Right common carotid artery plus branches (tissue), 1 donor: ENCODE measurements around a stretch of chr17.

GRCh38 chr17:81419080-81420172 lies 24.2 kb downstream of the BAHCC1 start:
- PRO-cap: bidirectional peak, plus-strand start at chr17:81419694, minus-strand start at chr17:81419395

- PRO-cap: no peak
Measured at GRCh38 chr17:81421000-81421614, 25.9 kb downstream of the BAHCC1 start.

DNA sequence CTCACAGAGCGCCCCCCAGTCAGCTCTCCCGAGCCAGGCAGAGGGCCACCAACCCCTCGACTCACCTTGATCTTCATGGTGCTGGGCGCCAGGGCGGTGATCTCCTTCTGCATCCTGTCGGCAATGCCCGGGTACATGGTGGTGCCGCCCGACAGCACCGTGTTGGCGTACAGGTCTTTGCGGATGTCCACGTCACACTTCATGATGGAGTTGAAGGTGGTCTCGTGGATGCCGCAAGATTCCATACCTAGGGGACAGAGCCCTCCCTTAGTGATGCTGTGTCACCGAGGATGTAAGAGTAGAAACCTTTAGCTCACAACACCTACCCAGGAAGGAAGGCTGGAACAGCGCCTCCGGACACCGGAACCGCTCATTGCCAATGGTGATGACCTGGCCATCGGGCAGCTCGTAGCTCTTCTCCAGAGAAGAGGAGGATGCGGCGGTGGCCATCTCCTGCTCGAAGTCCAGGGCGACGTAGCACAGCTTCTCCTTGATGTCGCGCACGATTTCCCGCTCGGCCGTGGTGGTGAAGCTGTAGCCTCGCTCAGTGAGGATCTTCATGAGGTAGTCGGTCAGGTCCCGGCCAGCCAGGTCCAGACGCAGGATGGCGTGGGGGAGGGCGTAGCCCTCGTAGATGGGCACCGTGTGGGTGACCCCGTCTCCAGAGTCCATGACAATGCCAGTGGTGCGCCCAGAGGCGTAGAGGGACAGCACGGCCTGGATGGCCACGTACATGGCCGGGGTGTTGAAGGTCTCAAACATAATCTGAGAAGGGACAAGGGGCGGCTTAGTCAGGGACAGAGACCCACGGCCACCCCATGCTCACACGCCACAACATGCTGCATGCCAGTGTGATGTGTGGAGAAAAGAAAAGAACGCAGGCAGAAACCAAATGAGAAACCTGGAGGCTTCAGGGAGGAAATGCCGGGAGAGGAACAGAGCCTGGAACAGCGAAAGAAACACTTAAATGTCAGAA lies 1.4 kb downstream of the ACTG1 start:
- PRO-cap: no peak

DNA sequence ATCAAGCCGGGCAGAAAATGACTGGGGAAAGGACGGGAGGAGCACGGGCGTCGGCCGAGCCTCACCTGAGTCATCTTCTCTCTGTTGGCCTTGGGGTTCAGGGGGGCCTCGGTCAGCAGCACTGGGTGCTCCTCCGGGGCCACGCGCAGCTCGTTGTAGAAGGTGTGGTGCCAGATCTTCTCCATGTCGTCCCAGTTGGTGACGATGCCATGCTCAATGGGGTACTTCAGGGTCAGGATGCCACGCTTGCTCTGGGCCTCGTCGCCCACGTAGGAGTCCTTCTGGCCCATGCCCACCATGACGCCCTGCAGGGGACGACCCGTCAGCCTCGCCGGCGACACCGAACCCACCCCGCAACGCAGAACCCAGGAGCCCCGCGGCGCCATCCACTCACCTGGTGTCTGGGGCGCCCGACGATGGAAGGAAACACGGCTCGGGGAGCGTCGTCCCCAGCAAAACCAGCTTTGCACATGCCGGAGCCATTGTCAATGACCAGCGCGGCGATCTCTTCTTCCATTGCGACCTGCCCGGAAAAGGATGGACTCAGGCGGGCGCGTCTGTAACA lies 679 bp downstream of the ACTG1 start:
- PRO-cap: no peak

- PRO-cap: no peak
Measured at GRCh38 chr17:81550889-81551338, 1.2 kb downstream of the FAAP100 start.

DNA sequence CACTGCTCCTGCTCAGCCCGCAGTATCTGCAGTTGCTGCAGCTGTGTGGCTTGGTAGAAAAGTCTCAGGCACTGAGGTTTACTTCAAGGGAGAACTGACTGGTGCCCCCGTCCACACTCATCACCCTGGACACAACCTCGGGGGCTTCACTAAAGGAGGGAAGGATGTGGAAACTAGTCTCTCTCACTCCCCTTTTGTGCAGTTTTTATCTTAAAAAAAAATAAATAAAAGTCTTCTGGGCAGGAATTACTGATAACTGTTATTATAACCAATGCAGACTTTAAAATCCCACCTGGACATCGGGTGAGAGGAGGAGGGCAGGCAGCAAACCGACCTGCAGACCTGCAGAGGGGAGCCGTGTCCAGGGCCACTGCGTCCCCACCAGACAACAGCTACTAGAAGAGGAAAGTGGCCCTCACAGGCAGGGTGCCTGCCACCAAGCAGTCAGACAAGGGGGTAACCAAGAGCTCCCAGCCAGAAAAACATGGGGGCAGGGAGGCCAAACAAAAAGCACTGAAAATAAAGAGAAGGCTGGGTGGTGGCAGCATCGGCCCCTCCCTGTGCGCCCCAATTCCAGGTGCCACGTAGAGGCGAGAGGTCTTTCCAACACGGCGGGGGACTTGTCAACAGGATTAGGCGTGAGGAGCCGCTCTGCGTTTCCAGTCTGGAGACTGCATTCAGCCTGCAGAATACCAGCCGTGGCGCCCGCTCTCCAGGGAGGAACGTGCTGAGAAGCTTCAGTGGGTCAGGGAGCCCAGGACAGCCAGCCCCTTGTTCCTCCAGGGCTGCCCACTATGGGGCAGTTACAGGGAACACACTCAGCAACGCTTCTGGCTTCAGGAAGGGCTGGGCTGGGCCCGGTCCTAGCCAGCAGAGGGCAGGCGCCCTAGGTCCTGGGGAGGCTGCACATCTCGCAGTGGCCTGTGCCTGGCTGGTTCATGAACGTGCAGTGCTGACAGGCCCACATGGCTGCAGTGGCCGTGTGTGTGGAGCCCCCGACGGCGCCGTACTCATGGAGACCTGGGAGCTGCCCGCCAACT lies 6.5 kb upstream of the FAAP100 start:
- PRO-cap: no peak

GRCh38 chr17:81565016-81566143 lies 13.2 kb upstream of the FAAP100 start:
- PRO-cap: no peak

- PRO-cap: no peak
Measured at GRCh38 chr17:81653369-81653900, 2.9 kb downstream of the PDE6G start.

DNA sequence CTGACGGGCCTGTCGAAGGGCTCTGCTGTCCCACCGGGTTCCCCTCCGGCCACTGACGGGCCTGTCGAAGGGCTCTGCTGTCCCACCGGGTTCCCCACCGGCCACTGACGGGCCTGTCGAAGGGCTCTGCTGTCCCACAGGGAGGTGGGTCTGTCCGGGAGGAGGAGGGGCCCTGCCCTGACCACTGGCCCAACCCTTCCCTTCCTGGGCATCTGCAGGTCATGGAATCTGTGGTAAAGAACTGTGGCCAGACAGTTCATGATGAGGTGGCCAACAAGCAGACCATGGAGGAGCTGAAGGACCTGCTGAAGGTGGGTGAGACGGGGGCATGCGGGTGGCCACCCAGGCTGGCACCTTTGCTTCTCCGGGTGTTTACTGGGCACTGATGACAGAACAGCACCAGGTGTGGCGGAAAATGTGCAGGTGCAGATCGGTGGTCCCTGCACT lies 3.0 kb downstream of the HGS start:
- PRO-cap: no peak

DNA sequence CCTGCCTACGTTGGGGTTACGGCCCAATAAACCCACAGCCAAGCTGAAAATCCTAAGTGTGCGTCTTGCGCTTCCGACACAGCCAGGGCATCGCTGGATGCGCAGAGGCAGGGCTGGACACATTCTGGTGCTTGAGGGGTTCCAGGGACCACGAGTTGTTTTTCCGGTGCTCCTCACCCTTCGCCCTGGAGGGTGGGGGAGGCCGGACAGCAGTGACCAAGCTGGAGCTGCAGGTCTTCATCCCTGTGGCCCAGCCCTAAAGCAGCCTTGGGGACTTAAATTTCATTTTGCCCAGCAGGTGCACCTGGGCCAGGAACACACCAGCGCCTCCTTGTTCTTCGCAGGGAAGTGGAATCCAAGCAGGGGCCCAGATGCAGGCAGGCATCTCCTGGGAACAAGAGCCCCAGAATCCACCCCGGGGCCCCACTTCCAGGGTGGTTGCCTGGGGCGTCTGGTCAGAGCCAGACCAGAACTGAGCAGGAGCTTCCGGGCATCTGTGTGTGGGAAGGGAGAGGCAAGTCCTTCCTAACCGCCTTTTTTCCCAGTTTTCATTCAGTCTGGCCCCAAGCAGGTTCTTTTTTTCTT lies 925 bp upstream of the SLC25A10 start:
- PRO-cap: no peak

GRCh38 chr17:81821642-81822206 lies 11.4 kb downstream of the MCRIP1 start:
- PRO-cap: no peak

GRCh38 chr17:81856275-81856723 lies 4.0 kb downstream of the P4HB start:
- PRO-cap: no peak

DNA sequence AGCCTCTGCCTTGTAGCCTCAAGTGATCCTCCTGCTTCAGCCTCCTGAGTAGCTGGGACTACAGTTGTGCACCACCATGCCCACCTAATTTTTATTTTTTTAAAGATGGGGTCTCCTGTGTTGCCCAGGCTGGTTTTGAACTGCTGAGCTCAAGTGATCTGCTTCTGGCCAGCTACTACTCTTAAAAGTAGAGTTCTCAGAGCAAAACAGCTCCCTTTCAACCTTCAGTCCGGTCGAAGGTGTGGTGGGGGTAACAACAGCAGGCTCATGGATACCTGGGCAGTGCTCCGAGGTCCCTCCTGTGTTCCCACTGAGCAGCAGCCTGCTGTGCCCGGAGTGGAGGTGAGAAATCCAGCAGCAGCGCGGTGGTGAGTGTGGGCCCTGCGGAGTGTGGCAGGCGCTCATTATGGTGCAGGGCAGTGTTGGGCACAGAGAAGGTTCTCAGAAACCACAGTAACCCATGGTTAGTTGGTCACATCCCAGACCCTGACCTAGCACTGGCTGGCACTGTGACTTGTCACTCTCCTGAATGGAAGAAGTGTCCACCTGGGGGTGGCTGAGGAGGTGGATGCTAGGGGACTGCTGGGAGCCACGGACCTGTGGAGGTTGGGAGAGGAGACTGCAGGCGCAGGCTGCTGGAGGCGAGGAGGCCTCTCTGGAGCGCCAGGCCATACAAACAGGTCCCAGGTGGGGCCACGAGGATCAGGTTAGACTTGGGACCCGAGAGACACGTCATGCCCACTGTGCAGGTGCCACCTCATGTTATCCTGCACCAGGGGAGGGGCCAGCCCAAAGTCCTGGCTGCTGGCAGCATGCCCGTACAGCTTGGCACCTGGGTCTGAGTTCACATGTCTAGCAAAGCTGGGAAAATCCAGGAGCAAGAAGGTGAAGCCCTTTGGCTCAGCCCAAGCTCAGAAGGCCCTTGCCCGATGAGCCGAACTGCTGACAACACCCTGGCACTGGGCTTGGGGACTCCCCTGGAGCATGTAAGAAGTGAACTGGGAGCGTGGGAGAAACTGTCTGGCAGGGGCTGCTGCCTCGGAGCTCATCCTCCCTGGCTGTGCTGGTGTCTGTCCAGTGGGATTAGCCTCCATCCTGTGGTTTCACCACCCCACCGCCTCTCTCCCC lies 5.2 kb upstream of the P4HB start:
- PRO-cap: no peak

GRCh38 chr17:81866899-81867920 lies 3.9 kb downstream of the ARHGDIA start:
- PRO-cap: no peak

DNA sequence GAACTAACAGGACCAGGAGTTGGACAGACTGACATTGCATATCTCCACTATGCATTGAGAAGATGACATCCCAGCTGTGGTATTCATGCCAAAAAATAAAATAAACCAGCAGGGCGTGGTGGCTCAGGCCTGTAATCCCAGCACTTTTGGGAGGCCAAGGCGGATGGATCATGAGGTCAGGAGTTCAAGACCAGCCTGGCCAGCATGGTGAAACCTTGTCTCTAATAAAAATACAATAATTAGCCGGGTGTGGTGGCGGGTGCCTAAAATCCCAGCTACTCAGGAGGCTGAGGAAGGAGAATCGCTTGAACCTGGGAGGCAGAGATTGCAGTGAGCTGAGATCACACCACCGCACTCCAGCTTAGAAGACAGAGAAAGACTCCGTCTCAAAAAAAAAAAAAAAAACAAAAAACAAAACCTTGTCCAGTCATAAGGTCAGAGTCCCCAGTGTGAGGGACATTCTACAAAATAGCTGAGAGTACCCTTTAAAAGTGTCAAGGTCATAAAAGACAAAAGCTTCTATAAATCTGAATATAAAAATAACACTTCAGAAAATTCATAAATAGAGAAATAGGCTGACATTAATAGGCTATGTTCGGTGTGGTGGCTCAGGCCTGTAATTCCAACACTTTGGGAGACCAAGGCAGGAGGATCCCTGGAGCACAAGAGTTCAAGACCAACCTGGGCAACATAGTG lies 9.6 kb upstream of the ARHGDIA start:
- PRO-cap: no peak

DNA sequence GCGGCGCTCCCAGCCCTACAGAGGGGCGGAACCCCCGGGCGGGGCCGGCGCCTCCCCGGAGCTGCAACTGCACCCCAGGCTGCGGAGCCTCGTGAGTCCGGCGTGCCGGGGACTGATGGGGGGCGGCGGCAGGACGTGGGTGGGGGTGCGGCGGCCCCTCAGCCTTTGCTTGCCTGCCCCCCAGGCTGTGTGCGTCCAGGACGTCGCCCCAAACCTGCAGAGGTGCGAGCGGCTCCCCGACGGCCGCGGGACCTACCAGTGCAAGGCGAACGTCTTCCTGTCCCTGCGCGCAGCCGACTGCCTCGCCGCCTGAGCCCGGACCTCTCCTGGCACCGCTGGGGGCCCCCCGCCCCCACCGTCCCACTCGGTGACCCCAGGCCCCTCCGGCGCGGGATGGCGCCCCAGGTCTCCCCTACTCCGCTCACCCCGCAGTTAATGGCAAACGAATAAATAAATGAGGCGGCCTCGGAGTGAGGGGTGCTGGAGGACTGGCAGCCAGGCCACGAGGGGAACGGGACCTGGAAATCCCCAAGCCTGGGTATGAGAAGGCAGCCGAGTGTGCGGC lies 480 bp downstream of the NPB start:
- PRO-cap: no peak

- PRO-cap: no peak
Measured at GRCh38 chr17:81932222-81933393, 4.5 kb downstream of the PYCR1 start.

DNA sequence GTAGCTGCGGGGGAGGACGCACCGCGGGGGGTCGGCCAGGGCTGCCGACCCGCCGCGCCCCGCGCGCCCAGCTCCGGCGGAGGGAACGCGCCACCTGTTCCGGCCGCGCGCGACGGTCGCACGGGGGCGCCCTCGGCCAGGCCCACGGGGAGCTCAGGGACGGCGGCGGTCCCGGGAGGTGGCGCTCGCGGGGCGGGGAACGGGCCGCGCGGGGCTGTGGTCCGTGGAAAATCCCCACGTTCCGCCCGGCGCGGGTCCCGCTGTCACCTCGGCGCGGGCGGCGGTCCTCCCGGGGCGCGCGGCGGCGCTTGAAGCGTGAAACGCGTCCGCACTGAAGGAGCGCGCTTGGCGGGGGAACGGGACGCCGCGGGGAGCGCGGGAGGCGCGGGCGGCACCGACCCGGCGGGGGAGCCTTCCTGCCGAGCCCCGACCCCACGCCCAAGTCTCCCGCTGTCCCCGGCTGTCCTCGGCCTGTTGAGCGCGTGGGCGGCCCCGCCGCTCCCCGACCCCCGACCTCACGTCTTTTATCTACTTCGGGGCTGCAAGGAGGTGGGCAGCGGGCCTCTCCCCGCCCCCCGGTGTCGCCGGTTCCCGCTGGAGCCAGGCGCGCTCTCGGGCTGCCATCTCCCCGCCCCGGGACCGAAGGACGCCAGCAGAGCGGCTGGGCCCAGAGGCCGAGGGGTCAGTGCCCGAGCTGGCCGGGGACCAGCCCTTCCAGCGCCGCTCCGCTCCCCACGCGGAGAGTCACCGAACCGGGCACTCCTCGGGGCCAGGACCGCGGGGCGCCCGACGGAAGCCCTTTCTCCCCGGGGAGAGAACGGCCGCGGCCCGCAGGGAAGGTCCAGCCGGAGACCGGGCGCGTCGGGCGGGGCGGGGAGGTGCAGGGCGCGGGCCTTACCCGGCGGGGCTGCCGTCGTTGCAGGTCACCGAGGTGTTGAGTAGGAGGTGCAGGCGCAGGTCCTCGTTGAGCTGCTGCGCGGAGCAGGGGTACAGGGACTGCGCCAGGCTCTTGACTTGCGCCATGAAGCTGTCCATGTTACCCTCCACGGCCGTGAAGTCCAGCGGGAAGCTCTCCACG lies 959 bp downstream of the NOTUM start:
- PRO-cap: no peak

- PRO-cap: no peak
Measured at GRCh38 chr17:81961705-81962112, 722 bp upstream of the NOTUM start.

- PRO-cap: no peak
Measured at GRCh38 chr17:82039562-82040234, 2.2 kb upstream of the DCXR start.